CD14-positive monocyte (primary cell): ENCODE measurements around the genes FEM1A and SAFB.

DNA sequence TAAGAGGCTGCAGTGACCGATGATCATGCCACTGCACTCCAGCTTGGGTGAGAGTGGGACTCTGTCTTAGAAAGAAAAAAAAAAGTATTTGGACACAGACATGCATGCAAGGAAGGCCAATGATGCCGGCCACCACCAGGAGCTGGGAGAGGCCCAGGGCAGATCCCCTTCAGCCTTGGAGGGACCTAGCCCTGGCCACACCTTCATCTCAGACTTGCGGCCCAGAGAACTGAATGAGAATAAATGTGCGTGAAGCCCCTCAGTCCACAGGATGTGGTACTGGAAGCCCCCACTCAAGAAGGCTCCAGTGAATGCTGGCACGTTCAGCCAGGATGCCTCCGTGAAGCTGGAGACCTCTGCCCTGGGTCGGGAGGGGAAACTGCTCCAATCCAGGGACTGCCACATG, 14.6 kb downstream of the TNFAIP8L1 start:
- CAGE, long polyA plus RNA = no peak

DNA sequence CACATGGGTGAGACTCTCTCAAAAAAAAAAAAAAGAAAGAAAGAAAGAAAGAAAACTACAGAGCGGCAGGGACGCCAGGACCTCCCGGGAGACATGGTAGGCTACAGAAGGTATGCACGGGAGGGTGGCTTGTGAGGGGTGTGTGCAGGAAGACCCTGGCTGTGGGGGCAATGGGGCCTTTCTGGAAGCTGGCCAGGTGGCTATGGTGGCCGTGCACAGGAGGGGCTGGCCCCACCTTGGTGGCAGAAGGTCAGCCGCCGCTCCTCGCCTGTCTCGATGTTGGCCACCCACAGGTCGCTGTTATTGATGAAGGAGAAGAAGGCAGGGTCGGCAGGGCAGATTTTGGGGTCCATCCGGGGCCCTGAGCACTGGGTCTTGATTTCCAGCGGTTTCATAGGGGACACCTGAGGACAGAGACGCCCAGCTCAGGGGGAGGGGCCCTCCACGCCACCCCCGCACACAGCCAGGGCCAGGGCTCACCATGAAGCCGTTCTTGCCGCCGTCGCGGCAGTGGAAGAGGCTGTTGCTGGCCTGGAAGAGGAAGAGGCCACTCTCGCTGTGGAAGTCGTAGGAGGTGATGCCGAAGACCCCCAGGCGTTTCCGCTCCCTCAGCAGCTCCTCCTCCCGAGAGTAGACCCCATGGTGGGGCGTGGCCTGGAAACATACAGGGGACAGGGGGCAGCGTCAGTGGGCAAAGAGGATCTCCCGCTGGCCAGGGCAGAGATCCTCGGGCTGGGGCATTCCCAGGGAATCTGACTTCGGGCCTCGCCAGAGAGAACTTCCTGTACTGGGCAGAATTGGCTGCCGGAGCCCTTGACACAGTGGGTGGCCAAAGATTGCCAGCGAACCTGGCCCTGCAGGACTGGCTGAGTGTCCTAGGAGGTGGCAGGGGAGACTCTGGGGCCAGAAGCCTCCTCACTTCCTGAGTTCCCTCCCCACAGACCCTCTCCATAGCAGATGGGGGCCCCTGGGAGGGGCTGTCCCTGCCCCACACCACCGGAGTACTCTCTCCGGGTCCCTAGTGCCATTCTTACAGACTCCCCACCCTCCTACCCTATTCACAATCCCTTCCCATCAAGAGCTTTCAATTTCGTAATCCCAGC, 19.6 kb downstream of the DPP9 start:
- CAGE, long polyA plus RNA = no peak

DNA sequence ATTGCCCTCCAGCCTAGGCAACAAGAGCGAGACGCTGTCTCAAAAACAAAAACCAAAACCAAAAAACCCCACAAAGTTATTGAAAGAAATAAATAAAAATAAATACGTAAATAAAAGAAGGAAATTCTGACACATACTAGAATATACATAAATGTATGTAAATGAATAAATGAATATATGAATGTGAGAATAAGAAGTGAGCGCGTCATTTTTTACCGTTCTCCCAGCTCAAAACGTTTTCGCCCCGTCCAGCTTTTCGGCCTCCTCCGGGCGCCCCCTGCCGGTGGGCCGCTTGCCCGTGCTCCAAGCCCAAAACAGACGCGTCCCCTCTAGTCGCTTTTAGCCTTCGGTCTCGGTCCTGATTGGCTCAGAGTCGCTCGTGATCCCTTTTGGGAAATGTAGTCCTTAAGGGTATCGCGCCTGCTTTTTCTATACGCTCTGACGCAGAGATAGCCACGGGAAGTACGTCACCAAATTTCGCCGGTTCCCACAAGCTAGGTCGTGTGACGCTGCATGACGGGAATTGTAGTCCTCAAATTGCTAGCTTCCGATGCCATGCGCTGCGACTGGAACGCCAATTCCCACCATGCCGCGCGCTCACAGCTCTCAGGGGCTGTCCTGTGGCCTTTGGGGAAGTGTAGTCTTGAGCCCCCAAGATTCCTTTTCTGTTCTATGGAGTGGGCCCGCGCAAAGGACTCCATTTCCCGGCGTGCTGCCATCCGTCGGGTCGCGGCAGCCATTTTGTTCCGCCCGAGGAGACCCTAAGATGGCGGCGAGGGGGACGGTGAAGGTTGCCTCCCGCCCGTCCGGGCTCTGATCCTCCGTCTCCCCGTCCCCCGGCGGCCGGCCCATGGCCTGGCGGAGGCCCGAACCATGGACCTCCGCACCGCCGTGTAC, at the start of gene FEM1A:
Gene FEM1A (plus strand): TSS at position 753 of the 897 bp plus-strand sequence.
- CAGE, long polyA plus RNA = no peak

DNA sequence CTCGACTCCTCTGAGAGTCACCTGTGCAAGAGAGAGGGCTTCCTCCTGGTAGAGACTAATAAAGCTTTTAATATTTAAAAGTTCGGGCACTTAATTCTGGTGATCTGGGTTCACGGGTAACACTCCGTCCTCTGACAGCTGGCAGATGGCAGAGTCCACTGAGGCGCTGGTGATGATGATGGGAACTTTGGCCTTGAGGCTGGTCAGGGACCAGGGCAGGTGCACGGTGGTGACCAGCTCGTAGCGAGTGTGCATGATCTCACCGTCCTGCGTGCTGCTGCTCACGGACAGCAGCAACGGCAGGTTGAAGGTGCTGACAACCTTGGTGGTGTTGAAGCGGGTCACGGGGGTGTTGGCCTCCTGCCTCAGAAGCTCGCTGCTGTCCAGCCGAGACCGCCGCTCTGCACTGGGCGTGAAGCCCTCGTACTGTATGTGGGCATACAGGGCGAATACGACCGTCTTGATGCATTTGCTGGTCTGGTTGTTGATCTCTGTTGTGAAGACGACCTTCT, 11.7 kb downstream of the ARRDC5 start:
- CAGE, long polyA plus RNA = no peak

DNA sequence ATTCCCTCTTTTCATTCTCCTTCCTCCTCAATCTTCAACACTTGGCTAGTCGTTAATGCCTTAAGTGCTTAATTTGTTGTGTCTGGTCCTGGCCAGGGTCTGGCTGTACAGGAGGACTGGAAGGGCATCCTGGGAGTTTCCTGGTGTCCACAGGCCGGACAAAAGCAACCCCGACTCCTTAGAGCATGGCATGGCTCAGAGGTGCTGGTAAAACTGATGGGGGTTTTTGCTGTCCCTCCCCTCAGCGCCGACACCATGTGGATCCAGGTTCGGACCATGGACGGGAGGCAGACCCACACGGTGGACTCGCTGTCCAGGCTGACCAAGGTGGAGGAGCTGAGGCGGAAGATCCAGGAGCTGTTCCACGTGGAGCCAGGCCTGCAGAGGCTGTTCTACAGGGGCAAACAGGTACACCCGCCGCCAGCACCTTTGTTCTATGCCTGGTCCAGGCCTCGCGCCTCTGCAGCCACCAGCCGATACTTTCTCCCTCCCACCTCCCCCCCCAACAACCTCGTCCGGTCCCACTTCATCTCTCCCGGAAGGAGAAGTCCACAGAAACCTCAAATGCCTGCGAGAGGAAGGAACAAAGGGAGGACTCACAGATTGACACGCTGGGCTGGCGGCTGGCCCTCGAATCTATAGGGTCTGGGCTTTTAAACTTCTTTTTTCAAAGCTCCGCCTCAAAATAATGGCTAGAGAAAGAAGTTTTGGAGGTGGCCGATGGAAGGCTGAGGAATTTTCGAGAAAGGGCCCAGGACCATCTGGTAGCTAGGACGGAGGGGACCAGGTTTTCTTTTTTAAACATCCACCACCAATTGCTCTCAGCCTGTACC, 1.5 kb downstream of the UHRF1 start:
- CAGE, long polyA plus RNA = no peak

- CAGE, long polyA plus RNA = no peak
Observed at GRCh38 chr19:4950534-4951184, 18.3 kb upstream of the KDM4B start.

DNA sequence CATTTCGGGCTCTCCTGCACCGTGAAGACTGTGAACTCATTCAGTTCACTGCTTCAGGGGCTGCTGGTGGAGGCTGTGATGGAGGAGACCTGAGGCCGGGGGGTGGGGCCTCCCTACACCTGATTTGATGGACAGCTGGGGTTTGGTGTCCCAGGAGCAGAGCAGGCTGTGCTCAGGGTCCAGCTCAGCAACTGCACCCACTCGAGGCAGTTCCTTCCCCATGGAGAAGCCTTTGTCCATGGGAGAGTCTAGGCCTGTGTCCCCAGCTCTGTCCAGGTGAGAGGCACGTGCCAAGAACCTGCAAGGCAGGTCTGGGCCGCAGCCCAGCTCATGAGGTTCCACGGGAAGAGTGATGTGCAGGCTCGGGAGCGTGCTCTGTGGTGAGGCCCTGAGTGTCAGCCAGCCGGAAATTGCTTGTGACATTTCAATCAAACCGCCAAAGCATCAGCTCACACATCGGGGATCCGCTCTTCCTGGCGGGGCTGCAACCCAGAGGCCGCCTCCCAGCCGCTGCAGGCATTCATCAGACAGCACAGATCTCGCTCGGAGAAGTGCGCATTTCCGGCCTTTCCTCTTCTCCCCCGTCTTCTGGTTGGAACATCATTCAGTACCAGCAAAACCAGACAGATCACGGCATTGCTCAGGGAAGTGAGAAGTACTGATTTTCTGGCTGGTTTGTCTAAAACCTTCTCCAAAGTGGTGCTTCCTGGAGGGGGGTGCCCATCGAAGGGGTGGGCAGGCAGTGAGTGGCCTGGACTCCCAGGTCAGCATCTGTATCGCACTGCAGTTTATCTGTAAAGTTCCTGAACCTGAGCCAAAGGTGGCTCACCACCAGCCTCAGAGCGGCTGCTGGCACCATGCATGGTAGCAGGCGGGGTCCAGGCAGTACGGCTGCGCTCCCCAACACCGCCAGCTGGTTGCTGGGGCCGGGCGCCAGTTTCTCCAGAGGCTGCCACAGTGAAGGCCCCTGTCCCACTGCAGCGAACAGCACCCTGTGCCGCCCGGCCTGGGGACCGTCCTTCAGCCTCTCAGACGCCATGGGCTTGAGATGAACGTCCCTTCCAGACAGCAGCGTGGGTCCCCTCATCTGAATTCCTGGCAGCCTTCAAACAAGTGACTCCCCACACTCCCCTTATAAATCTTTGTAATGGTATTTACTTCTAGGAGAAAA, 109.4 kb downstream of the KDM4B start:
- CAGE, long polyA plus RNA = no peak

- CAGE, long polyA plus RNA = no peak
Observed at GRCh38 chr19:5086075-5086890, 117.4 kb downstream of the KDM4B start.

- CAGE, long polyA plus RNA = no peak
Observed at GRCh38 chr19:5127627-5128371, 158.9 kb downstream of the KDM4B start.

DNA sequence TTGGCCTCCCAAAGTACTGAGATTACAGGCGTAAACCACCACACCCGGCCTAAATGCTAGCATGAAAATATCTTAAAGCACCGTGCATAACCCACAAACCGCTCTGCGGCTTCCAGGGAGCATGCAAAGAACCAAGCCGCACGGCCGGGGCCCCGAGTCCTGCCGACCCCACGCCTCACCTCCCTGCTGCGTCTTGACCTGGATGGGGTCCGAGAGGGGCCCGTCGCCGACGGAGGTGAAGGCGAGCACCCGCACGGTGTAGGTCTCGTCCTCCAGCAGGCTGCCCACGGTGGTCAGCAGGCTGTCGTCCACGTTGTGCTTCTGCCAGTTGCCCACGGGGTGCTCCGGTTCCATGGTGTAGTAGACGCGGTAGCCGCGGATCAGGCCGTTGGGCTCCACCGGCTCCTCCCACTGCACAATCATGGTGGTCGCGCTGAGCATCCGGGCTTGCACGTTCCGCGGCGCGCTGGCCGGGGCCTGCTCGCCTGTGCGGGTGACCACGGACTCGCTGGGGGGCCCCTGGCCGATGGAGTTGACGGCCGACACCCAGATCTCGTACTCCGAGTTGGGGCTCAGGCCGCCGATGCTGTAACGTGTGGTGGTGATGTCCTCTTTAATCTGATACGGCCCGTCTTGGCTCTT, 96.8 kb downstream of the PTPRS start:
- CAGE, long polyA plus RNA = no peak

DNA sequence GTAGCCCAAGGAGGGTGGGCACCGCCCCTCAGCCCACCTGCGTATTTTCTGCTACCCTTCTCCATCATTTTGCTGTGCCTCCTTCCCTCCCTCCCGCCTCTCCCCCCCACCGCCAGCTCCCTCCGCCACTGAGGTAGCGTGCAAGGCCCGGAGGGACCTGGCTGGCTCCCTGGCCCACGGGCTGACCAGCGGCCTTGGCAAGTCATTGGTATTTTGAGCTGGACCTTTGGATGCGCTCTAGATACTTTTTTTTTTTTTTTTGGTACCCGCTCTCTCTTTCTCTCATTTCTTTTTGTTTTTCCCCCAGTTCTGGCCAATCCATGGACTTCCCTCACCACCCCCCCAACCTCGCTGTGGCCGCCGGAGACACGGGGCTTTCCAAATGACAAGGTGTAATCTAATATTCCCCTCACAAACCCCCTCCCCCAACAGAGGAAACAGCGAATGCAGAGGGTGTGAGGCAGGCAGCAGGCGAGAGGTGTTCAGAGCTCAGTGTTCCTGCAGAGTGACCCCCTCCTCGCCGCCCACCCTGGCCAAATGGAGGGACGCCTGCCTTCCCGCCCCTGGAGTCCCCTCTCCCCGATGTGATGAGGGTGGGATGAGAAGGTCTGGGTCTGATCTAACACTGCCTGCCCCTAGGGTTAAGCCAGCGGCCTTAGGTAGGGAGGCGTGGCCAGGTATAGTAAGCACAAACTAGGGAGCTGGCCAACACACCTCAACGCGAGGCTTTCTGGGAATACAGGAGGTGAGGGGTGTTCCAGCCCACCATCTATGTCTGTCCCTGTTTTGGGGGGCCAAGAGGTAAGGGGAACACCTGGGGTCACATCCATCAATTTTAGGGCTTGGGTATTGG, 89.2 kb downstream of the PTPRS start:
- CAGE, long polyA plus RNA = no peak

- CAGE, long polyA plus RNA = no peak
Observed at GRCh38 chr19:5577511-5578296, 44.9 kb downstream of the SAFB2 start.

- CAGE, long polyA plus RNA = no peak
Observed at GRCh38 chr19:5622487-5623424, at the start of gene SAFB. TSS of gene SAFB (plus strand) at chr19:5623083.

- CAGE, long polyA plus RNA = no peak
Observed at GRCh38 chr19:5668978-5669416, 11.3 kb downstream of the MICOS13 start.

DNA sequence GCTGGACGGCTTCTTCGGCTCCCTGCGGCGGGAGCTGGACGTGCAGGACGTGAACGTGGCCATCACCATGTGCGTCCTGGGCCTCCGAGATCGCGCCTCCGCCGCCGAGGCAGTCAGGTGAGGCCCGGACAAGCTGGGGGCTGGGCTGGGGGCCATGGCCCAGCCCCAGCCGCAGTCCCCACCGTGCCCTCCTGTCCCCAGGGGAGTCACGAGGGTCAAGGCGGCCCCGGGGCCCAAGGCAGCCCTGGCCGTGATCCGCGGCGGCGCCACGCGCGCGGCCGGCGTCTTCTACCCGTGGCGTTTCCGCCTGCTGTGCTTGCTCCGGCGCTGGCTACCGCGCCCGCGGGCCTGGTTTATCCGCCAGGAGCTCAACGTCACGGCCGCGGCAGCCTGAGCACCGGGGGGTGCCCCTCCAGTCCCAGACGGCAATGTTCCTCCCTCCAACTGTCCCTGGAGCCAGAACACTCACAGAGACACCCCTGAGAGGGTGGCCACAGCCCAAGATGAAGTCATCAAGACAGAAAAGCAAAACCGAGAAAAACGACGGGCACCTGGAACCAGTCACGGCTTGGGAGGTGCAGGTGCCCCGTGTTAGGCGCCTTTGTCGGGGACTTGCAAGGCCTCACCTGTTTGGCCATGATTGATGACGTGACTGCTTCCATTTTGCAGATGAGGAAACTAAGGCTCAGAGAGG, 2.4 kb upstream of the RPL36 start:
- CAGE, long polyA plus RNA = no peak

- CAGE, long polyA plus RNA = no peak
Observed at GRCh38 chr19:5691195-5691970, 1.3 kb downstream of the RPL36 start.

- CAGE, long polyA plus RNA = no peak
Observed at GRCh38 chr19:5696255-5697057, 6.4 kb downstream of the RPL36 start.

DNA sequence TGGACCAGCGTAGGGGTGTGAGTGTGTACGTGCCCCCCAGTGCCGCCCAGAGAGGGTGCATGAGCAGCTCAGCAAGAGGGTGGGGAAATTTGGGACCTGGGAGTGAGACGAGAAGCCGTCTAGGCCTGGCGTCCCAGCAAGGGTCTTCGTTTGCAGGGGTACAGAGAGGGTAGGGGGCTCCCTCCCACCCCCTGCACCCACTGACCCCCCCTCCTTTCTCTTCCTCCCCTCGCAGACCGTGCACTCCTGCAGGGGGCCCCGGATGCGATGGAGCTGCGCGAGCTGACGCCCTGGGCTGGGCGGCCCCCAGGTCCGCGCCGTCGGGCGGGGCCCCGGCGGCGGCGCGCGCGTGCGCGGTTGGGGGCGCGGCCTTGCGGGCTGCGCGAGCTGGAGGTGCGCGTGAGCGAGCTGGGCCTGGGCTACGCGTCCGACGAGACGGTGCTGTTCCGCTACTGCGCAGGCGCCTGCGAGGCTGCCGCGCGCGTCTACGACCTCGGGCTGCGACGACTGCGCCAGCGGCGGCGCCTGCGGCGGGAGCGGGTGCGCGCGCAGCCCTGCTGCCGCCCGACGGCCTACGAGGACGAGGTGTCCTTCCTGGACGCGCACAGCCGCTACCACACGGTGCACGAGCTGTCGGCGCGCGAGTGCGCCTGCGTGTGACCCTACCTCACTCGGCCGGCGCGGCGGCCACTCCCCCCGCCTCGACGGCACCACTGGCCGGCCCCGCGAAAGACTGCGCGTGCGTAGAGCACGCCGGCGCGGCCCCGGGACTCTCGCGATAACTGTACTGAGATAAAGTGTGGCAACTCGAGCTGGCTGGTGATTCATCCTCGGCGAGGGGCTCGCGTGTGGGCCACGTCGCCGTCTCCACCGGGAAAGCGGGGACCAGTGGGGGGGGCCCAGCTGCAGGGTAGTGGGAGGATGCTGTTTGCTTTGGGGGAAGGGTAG, 11.7 kb downstream of the FUT6 start:
- CAGE, long polyA plus RNA = no peak

- CAGE, long polyA plus RNA = no peak
Observed at GRCh38 chr19:5838532-5839363, 754 bp downstream of the FUT6 start.

DNA sequence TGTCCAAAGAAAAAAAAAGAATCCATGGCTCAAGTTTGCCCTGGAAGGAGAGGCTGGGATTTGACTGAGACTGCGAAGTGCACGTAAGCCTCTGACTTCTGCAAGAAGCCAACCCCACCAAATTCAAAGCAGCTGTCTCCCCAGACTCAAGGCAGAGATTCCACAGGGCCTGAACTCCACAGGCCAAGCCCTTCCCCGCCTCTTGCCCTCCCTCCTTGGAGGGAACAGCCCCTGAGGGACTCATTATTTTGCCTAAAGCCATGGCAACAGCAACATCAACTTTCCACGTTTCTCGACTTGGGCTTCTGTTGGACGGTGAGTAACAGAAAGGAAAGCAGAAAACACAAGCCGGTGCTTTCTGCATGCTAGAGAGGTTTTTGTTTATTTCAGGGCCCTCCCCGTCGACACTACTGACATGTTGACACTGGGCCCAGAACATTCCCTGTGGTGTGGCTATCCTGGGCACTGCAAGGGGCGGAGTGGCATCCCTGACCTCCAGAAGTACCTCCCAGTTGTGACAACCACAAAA, 12.6 kb downstream of the CAPS start:
- CAGE, long polyA plus RNA = no peak